ENCODE results near the gene TMC7.

GRCh38 chr16:15908046-15908578 is 19.7 kb upstream of the CEP20 start:
- RRBS = no CpG with 5 or more reads among the region's 6 CpGs

DNA sequence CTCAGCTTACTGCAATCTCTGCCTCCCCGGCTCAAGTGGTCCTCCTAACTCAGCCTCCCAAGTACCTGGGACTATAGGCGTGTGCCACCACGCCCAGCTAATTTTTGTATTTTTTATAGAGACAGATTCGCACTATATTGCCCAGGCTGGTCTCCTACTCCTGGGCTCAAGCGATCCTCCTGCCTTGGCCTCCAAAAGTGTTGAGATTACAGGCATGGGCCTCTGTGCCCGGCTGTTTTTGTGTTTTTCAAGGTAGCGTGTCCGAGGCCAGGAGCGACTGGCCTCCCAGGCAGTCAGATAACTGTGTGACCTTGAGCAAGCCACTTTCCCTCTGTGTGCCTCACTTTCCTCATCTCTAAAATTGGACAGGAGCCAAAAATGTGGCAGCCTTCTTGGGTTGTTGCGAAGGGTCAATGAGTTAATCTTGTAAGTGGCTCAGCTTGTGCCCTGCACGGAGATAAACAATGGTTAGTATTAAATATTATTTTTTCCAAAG is 2.4 kb downstream of the ABCC1 start:
- RRBS = no CpG with 5 or more reads among the region's 11 CpGs

- RRBS = no CpG with 5 or more reads among the region's 2 CpGs
Observed at GRCh38 chr16:15970804-15971003, 21.3 kb downstream of the ABCC1 start.

- RRBS = 97% methylated on average over 4 of the region's 17 CpGs
Observed at GRCh38 chr16:16009204-16010244, 60.1 kb downstream of the ABCC1 start.

DNA sequence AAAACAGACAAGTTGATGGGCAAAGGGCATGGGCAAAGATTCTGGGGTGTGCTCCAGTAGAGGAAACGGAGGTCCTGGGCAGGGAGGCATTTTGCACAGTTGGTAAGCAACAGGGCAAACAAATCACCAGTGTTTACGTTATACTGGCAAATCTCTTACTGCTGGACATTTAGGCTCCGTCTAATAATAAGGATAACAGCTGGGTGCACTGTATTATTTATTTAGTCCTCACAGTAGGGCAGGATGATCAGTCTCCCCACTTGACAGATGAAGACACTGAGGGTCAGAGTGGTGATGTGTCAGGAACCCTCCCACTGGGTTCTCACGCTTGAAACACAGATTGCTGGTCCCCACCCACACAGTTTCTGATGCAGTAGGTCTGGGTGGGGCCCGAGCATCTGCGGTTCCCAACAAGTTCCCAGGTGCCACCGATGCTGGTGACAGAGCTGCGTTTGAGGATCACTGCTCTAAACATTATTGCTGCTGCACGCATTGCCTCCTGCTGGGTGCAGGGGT is 75.7 kb downstream of the ABCC1 start:
- RRBS = no CpG with 5 or more reads among the region's 9 CpGs

GRCh38 chr16:16048060-16048432 is 98.6 kb downstream of the ABCC1 start:
- RRBS = no CpG with 5 or more reads among the region's 10 CpGs

DNA sequence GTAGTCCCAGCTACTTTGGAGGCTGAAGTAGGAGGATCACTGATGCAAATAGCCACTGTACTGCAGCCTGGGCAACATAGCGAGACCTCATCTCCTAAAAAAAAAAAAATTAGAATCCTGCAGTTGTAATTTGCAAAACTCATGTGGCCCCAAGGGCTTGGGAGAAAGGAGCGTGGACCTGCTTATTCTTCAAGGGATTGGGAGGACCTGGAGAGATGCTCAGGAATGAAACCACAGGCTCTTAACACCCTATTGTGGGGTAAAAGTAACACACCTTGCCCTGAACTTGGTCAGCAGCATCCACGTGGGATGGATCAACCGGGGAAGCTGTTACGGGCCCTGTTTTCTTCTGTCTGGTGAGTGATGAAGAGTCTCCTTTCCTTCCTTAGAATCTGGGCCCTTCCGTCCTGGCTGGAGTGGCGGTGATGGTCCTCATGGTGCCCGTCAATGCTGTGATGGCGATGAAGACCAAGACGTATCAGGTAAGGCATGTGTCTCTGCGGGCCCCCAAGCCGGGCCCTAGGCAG is 103.0 kb downstream of the ABCC1 start:
- RRBS = no CpG with 5 or more reads among the region's 12 CpGs

DNA sequence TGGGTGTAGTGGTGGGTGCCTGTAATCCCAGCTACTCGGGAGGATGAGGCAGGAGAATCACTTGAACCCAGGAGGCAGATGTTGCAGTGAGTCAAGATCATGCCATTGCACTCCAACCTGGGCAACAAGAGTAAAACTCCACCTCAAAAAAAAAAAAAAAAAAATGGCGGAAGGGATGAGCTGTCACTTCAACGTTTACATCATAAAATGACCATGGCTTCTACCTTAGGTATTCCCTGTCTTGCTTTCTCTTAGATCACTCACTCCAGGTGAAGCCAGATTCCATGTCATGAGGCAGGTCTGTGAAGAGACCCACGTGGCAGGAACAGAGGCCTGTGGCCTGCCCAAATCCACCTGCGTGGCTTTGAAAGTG is 498.2 kb downstream of the XYLT1 start:
- RRBS = no CpG with 5 or more reads among the region's 5 CpGs

DNA sequence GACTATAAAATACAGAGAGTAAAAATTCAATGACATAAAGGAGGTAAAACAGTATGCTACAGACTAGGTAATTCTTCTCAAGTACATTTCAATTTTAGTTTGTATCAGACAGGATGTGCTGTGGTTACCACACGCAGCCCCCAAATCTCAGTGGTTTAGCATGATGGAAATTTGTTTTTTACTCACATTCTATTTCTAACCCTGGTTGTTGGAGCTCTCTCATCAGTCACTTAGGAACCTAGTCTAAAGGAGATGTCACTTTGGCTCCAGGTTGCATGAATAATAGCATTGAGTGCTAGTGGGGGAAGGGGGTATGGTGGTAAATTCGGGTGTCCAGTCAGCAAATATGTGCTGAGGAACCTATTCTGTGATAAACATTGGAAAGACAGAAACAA is 444.0 kb downstream of the XYLT1 start:
- RRBS = no CpG with 5 or more reads among the region's 2 CpGs

DNA sequence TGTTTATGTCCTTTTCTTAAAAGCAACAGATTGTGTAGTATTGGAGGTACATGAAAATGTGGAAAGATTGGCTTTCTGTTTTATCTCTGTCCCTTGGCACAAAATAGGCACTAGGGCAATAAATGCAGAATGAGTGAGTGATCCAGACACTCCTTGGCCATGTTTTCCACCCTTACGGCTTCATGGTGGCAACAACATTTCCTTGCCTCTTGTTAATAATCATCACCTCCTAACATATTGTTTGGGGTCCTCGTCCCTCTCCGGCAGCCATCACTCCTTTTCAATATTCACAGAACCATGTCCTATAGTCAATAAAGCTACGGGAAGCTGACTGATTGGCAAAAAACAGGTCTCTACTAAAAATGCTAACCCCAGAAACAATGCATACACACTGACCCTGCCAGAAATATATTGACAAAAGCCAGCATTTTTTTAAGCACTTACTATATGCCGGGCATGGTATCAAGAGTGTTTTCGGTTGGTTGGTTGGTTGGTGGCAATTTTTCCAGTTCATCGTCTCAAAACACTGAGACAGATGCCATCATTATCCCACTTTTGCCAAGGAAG is 249.8 kb downstream of the XYLT1 start:
- RRBS = no CpG with 5 or more reads among the region's 7 CpGs

DNA sequence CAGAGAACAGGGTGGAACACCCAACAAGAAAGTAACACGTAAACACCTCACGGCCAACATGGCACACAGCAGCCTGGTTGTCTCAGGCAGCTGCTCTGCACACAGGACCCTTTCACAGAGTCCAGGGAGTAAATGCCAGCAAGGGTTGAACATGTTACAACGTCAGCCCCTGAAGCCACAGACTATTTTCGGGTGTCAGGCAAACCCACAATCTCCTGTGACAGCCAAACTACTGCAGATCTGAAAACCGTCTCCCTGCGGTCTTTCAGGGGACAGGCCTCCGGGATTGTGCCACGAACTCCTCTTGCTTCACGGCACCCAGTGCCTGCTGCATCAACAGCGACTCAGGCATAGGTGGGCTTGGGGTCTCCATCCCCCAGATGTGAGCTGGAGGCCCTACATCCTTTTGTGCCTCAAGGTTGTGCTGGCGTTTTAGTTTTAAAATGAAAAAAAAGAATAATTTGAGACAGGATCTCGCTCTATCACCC is 127.7 kb downstream of the XYLT1 start:
- RRBS = no CpG with 5 or more reads among the region's 12 CpGs

DNA sequence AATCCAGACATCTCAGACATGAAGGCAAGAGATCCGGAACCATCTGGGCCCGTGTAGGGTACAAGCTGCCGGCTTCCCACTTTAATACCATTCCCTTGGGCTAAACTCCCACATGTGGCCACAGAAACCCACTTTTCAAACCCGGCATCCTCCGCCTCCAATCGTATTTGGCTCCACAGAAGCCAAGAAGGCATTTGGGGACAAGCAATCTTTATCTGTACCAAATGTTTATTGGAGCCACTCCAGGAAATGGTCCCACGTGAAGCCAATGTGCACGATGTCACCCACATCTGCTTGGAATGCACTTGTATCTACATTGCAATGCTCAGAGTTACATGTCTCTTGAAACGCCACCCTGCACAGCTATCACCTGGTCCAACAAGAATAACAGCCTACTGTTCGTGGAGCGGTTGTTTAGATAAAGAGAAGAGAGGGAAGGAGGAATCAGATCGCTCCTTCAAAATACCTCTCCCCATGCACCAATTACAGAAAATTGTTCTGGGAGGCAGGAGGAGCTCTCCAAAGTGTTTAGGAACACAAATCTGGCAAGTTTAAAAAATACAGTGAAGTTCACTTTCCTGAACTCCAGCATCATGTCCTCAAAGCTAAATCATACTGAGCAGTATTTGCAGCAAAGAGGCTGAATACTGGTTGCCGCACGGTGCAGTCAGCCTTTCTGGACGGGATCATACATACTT is 33.4 kb downstream of the XYLT1 start:
- RRBS = 60% methylated on average over 2 of the region's 15 CpGs

GRCh38 chr16:17468905-17469299 is 1.9 kb downstream of the XYLT1 start:
- RRBS = no CpG with 5 or more reads among the region's 12 CpGs

- RRBS = no CpG with 5 or more reads among the region's 11 CpGs
Observed at GRCh38 chr16:17483209-17483950, 12.6 kb upstream of the XYLT1 start.

DNA sequence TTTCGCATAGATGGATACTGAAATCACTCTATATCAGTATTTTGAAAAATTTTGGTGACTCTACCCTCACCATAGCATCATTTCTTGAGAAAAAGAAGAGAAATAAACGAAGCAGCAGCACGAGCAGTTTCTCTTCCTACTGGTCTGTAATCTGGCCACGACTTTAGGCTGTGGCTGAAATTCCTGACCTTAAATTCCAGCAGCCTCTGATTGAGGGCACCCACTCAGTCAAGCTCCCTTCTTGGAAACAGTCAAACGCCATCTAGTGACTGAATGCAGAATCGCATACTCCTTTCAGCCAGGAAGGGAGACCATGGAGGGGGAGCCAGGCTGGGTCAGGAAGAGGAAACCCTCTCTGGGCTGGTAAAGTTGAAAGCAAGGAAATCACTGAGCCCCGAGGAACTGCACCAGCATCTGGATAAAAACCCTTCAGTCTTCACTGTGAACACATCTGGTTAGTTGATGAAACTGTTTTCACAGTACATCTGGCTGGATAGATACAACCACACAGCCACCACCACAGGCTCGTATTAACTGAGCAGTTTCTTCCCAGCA is 108.5 kb upstream of the XYLT1 start:
- RRBS = no CpG with 5 or more reads among the region's 8 CpGs

DNA sequence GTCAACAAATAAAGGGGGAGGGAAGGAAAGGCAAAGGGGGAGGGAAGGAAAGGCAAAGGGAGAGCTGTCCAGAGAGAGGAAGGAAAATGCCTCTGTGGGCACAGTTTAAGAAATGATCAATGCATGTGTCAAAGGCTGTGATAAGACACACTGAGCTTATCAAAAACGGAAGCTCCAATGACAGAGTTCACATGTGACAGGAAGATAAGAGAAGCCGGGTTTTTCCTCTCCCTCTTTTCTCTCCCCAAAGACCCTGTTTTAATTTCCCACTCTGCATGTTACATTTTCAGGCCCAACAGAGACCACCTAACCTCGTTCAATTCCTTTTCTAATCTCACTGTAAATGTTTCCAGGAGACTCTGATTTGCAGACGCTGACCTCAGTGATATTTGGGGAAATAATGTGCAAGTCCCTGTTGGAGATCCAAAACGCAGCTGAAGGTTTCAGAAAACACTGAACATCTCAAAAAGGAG is 386.7 kb downstream of the NPIPA8 start:
- RRBS = no CpG with 5 or more reads among the region's 5 CpGs

DNA sequence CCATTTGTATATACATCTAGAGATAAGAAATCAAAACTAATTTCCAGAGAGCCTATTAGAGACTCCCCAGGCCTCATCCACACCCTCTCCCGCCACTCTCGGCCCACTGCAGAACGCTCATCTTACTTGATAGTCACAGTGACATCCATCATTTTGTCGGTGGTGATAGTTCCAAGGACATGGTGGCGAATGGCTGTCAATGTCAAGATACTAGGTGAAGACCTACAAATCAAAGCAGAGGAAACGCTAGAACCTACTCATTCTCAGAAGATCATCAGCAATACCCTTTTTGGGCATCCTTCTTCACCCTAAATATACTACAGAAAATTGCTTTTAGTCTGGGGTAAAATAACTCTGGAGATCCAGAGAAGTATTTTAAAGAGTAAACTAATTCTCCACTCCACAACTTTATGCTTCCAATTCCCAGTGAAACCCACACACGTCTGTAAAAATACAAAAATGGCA is 38.1 kb downstream of the NOMO2 start:
- RRBS = no CpG with 5 or more reads among the region's 7 CpGs

GRCh38 chr16:18927651-18928069 is 1.5 kb upstream of the SMG1 start:
- RRBS = no CpG with 5 or more reads among the region's 16 CpGs

GRCh38 chr16:18959122-18959644 is 24.6 kb upstream of the TMC7 start:
- RRBS = no CpG with 5 or more reads among the region's 2 CpGs

GRCh38 chr16:18983705-18984885 is at the start of gene TMC7:
Gene TMC7 (plus strand): TSS chr16:18983934.
- RRBS = 1% methylated on average over 35 of the region's 67 CpGs

All from epithelial cell of prostate (primary cell).